Vermiform appendix (tissue), 1 donor: Measurements from ENCODE around the genes BBLN and MIGA2.

GRCh38 chr9:128159415-128160491 lies at the start of gene BBLN:
TSS of gene BBLN (plus strand) at chr9:128160265.
- PRO-cap, result unidirectional peak, plus-strand start at chr9:128159628; bidirectional peak, plus-strand start at chr9:128160334, minus-strand start at chr9:128160002

- PRO-cap, result no peak
These were observed 9.1 kb downstream of the BBLN start for GRCh38 chr9:128168907-128169790.

- PRO-cap, result no peak
These were observed 15.1 kb downstream of the CIZ1 start for GRCh38 chr9:128176263-128176765.

DNA sequence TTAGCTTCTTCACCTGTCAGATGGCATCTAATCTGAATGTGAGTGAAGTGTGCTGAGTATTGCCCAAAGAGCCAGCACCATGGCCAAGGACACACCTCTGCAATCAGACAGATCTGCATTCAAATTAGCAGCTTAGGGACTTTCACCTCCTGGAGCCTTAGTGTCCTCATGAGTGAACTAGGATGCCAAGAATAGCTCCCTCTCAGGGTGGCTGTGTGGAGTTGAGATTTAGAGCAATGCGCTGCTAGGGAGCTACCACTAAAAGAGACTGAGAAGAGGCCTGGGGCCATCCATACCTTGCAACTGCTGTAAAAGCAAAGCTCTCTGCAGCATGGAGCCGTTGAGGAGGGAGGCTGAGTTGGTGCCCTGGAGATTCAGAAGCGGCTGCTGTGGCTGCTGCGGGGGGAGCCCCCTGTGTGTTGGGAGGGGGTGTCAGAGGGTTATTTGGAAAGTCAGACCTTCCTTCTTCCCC lies 1.3 kb downstream of the CIZ1 start:
- PRO-cap, result no peak

- PRO-cap, result unidirectional peak, minus-strand start at chr9:128341528
These were observed 1.1 kb downstream of the SLC27A4 start for GRCh38 chr9:128341411-128341890.

GRCh38 chr9:128456555-128457373 lies 958 bp downstream of the ODF2 start:
- PRO-cap, result unidirectional peak, minus-strand start at chr9:128456824

DNA sequence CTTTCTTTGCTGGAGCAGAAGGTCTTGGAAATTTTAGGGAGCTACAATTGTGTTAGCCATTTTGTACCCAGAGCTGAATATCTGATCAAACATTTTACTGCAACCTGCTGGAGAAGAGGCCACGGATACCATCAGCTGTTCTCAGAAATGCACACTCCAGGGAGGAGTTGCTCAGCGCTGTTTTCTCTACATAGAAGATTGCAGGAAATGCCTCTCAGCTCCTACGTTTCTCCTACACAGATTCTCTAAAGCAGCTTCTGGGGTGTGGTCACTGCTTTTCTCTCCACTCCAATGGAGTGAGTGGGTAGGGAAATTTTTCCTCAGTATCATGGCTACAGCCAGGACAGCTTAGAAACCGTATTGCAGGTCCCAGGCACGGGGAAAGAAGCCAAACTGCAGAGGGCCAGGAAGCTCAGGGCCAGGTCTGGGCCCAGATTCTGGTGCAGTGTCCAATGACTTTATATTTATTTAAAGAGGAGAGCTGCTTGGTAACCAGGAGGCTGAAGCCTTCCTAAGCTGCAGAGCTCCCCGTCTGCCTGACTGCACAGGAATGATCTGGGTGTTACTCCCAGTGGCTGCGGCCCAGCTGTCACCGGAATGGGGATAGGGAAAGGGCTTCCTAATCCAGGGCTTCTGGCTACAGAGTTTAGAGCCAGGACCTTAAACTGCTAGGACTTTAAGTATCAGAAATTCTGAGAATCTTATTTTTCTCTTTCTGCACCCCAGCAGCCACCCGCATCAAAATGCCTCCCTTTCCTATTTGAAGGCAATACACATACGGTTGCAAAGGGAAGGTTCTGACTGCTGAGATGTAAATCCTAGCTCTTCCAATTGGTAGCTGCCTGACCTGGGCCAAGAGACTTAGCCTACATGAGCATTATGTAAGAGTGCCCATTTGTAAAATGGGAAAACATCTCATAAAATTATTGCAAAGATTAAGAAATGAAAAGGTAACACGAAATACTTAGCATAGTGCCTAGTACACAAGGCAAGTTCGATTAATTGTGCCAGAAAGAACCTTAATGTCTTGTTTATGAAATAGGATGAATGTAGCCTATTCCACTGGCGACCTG lies 1.4 kb upstream of the SPTAN1 start:
- PRO-cap, result no peak

DNA sequence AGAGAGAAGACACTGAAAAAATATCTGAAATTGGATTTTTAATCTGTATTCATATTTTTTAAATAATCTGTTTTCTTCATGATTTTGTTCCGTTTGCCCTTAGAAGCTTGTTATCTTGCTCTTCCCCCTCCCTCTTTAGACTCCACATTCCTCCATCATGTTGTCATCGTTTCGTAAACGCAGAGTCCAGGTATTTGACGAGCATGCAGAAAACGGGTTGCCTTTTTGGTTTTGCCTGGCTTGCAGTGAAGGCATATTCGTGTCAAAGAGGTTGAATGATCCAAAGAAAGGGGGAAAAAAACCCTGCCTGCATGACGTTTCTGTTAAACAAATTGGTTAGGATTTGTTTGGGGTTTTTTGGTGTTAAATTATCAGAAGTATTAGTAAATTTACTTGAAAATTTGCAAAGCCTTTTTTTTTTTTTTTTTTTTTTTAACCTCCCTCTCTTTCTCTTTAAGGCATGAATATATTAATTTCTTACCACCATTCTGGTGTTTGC lies 2.9 kb downstream of the SPTAN1 start:
- PRO-cap, result no peak

- PRO-cap, result no peak
These were observed 48.8 kb downstream of the DYNC2I2 start for GRCh38 chr9:128607569-128608432.

DNA sequence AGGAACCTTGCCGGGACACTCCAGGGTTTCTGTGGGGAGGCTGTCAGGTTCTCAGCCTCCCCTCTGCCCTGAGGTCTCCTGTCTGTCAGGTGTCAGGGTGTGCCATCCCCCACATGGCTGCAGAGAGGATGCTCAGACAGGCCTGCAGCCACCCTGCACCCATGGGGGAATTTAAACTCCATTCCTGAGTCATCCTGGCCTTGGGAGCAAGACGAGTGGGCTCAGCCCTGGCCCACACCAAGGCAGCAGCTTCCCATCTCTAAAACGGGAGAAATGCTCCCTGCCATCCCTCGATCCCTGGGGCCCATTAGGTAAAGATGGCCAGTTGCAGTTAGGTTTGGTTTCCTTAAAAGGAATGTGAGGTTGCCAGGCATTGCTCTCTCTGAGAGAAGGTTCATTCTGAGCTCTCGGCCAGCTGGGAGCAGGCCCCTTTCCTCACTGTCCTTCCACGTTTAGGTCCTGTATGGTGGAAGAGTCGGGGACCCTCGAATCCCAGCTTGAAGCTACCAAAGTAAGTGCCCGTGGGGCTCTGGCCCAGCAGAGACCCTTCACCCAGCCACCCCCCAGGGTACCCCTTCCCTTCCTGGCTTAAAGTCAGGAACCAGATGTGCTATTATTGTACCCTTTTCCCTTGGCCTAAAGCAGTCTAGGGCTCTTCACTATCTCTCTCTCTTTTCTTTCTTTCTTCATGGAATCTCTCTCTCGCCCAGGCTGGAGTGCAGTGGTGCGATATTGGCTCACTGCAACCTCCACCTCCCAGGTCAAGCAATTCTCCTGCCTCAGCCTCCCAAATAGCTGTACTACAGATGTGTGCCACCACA lies 26.6 kb downstream of the DYNC2I2 start:
- PRO-cap, result no peak

GRCh38 chr9:128634818-128635394 lies 21.7 kb downstream of the DYNC2I2 start:
- PRO-cap, result no peak

GRCh38 chr9:128765450-128766015 lies 6.2 kb downstream of the ZER1 start:
- PRO-cap, result no peak

DNA sequence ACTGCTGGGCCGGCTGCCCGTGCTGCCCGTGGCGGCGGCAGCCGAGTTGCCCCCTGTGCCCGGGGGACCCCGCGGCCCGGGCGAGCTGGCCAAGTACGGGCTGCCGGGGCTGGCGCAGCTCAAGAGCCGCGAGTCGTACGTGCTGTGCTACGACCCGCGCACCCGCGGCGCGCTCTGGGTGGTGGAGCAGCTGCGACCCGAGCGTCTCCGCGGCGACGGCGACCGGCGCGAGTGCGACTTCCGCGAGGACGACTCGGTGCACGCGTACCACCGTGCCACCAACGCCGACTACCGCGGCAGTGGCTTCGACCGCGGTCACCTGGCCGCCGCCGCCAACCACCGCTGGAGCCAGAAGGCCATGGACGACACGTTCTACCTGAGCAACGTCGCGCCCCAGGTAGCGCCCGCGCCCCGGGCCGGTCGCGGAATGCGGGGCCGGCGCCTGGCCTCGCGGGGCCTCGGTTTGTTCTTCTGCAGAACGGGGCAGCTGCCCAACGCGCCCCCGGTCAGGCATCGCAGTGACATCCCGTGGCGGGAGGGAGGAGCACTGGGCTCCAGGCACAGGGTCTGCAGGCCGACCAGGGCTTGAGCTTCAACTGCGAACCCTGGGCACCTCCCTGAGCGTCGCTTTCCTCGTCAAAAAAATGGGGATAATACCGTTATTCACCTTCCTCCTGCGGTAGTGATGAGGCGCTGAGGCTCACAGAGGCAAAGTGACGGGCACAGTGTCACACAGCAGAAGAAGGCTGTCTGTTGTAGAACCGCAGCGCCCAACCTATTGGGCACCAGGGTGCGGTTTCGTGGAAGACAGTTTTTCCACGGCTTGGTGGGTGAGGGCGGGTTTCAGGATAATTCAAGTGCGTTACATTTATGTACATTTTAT lies 730 bp downstream of the ENDOG start:
- PRO-cap, result unidirectional peak, minus-strand start at position 176 of the sequence

- PRO-cap, result no peak
These were observed 3.4 kb downstream of the KYAT1 start for GRCh38 chr9:128878281-128878913.

- PRO-cap, result no peak
These were observed 8.3 kb upstream of the PHYHD1 start for GRCh38 chr9:128912310-128913092.

DNA sequence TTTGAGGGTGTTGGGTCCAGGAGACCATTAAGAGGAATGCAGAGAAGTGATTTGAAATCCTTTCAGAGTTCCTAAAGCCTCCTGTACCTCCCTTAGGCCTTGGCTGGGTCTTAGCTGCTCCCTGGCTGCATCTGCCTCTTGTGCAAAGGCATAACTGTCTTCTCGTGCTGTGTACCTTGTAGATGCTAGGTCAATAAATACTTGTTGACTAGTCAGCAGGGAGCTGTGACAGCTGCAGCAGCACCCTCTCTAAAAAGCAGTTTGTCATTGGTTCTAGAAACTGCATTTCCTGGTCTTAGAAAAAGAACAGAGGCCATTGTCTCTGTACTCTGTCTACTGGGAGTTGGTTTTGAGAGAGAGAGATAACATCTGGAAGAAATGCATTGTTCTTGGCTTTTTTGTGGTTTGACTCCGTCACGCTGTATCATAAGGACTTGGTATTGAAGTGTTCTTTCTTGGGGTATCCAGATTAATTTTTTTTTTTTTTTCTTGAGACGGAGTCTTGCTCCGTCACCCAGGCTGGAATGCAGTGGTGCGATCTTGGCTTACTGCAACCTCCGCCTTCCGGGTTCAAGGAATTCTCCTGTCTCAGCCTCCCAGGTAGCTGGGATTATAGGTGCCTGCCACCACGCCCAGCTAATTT lies 32.3 kb downstream of the SH3GLB2 start:
- PRO-cap, result no peak

DNA sequence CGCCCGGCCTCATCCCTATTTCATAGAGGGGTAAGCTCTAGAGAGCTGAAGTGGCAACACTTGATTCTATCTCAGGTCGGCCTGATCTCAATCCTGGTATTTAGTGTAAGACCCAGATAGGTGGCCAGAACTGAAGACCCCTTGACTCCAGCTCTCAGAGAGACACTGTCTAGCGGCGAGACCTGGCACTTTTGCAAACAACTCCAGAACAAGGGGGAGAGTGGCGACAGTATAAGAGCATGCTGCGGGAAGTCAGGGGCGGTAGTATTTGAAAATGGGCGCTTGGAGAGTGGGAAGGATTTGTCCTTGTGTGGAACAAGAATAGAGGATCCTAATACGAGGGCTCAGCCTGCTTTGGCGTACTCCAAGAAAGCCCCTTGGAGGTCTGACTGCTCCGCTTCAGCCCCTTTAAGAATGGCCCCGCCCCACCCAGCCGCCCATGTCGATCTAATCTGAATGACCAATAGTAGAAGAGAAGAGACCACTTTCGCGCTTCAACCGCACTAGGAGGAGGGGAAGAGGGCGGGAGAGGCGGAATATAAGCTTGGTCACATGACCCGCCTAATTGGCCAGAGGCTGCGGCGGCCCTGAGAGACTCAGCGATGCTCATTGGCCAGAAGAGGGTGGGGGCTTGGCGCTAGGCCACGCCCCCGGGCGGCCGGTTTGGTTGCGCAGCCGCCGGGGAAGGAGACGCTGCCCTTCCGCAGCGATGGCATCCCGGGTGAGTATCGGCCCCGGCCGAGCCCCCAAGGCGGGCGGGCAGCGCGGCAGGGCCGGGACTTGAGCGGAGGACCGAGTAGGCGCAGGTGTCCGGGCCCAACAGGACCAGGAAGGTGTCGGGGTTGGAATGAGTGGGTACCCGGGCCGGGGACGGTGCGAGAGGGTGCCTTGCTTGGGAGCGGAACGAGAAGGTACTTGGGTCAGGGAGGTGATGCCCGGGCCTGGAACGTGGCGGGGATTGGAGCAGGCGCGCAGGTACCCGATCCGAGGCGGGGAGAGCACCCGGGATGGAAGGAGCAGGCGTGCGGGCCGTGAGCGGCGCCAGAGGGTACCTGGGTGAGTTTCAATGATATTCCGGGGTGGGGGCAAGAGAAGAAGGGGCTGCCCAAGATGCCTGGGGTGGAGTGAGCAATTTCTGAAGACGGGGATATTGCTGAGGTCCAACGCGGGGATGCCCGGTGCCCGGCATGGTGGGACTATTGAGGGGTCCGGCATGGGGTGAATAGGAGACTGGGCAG lies at the start of gene MIGA2:
Gene MIGA2, plus strand, starts transcription at position 666 of the 1,238 bp plus-strand sequence.
- PRO-cap, result bidirectional peak, plus-strand start at position 690 of the sequence, minus-strand start at position 379 of the sequence; unidirectional peak, plus-strand start at position 690 of the sequence

DNA sequence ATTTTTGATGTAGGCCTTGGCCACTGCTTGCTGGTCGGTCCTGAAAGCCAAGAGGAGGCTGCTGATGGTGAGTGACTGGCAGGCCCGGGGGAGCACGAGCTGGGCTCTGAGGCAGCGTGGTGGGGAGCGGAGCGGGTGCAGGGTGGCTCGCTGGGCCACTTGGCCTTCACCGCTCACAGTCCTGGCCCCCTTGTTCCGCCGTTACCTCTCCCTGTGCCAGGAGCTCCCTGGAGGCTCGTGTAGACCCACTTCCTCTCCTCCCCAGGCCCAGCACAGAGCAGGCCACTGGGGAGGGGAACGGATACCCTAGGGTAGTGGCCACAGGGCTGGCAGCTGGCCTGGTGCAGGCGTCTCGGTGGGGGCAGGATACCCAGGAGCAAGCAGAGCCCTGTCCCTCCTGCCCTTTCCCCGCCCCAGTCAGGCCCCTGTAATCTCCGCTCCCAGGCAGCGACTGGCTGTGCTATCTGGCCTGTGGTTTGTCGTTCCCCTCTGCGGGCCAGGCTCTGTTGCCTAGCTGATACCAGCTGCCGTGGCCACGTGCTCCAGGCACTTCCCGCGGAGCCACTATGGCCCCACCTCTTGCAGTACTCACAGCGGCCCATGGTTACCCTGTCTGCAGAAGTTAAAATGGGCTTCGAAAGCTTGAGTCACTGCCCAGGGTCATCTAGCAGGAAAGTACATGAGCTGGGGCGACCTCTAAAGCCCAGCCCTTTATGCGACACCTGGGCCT lies 11.7 kb upstream of the DOLPP1 start:
- PRO-cap, result unidirectional peak, minus-strand start at position 478 of the sequence

DNA sequence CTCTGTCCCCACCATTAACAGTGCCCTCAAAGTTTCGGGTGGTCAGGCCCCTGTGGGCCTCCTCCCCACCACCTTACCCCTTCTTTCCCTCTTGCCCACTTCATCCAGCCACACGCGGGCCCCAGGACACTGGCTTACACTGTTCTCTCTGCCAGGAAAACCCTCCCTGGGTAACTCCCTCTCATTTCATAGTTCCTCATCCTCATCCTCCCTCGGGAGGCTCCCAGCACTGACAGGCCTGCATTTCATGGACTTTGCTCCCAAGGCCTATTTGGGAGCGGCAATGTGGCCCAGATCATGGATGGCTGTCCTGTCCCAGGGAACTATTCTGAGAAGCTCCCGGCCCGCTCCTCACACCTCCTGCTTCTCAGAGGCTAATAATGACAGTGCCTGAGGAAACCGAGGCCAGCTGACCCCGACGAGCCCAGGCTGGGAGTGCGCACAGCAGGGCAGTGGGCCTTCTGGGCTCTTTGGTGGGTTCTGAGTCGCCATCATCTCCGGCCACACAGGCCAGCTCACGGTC lies 2.3 kb upstream of the DOLPP1 start:
- PRO-cap, result no peak

- PRO-cap, result bidirectional peak, plus-strand start at chr9:129140191, minus-strand start at chr9:129140157
These were observed 28.7 kb downstream of the PTPA start for GRCh38 chr9:129139749-129140478.